Occipital lobe (tissue), 2 donors: ENCODE data around the genes PWWP2A, SLU7, PTTG1 and GABRA1.

DNA sequence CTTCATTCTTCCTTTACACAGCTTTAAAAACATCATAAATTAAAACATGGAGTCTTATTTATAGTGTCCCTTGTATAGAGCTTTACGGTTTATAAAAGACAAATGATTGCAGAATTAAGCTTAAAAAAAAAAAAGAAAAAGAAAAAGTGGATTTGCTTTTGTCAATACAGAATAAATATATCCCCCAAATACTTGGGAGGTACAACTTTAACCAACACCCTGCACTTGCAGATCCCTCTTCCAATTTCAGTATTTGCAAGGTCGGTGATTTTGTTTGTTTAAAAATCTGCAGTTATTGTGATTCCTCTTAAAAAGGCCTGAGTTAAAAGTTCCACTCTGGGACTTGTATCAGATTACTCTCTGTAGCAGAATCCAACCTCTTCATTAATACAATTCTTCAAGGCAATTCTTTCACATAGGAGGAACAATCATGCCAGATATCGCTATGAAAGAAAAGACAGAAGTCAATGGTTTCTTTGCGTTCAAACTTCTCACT is 401.0 kb downstream of the EBF1 start:
- RAMPAGE, long total RNA = no peak

- RAMPAGE, long total RNA = no peak
Observed at GRCh38 chr5:158748168-158748463, 351.6 kb downstream of the EBF1 start.

GRCh38 chr5:159053685-159054257 is 45.9 kb downstream of the EBF1 start:
- RAMPAGE, long total RNA = no peak

DNA sequence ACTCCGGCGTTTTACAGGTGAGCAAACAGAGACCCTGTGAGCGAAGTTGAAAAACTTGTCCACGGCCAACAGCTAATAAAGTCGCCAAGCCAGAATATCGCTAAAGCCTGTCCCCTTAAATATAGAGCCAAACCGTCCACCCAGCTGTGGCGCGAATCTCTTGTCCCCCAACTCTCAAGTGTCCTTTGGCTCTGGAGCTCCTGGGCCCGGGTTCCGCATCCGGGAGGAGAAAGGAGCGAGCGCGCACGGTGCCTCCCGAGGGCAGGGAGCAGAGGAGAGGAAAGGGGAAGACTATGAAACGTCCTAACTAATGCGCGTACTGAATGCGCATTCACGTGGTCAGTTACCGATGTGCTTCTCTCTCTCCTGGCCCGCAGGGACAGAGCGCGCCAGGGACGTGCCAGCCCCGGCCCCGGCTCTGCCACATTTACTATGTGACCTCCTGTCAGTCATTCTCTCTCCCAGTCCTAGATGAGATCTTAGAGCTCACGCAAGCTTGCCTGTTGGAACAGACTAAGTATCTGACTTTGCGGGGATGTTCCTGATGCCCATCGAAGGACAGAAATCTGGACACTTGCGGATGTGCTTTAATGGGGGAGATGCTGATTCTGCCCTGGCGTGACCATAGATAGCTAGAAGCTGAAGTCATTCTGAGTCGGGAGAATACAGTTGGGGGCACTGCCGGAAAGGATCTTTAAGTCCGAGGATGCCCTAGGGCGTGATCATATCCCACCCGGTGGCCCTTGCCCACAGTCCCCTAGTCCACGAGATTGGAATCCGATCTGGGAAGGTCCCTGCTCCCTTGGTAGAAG is 5.6 kb upstream of the EBF1 start:
- RAMPAGE, long total RNA = no peak

- RAMPAGE, long total RNA = no peak
Observed at GRCh38 chr5:159781602-159781916, 134.7 kb upstream of the ADRA1B start.

DNA sequence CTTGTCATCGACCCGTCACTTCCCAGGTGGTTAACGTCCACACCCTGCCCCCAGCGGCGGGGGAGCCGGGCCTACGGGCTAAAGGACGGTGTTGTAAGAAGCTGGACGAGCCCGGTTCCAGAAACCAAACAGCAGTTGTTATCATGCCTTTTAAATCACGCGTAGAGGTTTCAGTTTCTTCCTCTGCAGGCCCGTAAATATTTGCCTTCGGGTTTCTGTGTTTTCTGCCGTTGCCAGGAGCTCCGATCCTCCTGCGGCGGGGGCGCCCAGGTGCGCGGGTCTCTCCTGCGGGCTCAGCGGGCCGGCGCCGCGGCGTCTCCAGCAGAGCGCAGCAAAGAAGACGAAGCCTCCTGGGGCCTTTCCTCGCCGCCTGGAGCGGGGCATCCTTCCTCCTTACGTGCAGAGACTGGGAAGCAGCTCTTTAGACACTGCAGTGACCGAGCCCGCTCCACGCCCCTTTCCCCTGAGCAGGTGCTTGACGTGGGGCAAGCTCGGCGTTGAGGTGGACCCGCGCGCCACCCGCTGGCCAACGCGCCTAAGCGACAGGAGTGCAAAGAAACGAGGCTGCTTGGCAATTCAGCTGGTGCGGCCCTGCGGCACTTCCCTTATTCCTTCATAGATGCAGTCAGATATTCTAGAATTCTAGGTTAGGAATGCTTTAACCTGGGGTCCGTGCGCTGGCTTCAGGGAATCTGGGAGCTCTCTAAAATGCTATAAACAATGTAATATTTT is 21.7 kb upstream of the TTC1 start:
- RAMPAGE, long total RNA = no peak

DNA sequence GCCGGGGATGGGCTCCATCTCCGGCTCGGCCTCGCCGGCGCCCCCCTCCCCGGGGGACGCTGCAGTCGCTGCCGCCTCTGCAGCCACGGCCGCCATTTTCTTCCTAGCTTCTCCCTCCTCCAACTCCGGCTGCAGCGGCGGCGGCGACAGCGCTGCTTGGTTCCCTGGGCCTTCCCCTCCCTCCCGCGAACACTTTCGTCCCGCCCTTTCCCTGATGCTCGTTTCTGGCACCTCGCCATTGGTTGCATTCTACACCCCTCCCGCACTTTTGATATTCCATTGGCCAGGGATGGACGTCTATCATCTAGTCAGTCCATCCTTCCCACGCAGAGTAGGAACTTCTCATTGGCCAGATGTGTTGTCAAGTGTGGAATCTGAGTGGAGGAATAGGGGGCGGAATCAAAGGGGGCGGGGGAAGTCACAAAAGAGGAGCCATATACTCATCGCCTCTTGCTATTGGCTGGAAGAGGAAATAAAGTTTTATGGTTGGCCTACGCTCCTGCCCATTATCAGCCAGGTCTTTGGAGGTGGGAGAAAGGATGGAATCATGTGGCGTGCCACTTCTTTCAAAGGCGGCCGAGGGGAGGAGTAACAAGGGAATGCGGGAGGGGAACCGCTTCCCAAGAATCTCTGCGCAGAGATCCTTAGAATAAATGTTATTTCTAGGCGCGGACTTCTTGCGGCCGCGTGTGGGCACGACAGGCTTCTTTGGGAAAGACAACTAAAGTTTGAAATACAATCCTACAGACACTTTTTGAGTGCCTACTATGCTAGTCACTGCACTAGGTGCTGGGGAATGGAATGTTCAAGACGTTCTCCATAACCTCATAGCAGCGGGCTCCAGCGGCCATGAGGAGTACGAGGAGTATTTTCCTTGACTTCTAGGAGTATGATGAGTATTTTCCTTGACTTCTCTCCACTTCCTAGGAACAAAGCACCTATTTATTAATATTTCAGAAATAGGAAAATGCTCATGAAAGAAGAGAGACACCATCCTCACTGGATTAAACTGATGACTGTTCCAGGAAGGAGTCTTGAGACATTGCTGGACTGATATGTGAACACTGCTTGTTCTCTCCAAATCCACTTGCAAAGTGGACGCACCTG is at the start of gene PWWP2A:
Gene PWWP2A, minus strand, starts transcription at position 158 of the 1,107 bp plus-strand sequence.
- RAMPAGE, long total RNA = no peak

DNA sequence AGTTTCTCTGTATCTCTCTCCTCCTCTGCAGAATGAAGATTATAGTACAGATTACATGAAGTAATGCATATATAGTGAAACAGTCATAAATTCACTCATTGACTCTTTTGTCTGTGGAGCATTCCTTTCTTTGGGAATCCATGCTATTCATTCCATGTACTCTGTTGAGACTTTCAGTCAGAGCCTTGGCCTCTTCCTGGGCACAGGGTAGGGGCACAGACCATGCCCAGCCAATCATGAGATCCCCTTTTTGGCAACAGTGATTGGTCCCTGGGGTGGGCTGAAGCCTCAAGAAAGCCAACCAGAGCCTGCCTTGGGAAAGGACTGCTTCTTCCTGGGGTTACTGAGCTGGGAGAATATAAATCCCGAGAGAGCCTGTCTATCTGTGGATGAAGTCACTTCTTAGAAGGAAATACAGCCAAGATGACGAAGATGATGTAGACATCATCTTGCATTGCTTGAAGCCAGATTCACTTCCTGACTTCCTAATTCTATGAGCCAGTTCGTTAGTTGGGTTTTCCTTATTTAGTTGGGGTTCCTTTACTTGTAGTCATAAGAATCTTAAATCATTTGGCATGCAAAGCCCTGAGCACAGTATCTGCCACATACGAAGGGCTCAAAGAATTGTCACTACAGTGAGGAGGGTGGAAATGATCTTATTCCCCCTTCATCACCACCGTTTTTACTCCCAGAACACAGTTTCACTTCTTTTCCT is 50.0 kb upstream of the PWWP2A start:
- RAMPAGE, long total RNA = no peak

DNA sequence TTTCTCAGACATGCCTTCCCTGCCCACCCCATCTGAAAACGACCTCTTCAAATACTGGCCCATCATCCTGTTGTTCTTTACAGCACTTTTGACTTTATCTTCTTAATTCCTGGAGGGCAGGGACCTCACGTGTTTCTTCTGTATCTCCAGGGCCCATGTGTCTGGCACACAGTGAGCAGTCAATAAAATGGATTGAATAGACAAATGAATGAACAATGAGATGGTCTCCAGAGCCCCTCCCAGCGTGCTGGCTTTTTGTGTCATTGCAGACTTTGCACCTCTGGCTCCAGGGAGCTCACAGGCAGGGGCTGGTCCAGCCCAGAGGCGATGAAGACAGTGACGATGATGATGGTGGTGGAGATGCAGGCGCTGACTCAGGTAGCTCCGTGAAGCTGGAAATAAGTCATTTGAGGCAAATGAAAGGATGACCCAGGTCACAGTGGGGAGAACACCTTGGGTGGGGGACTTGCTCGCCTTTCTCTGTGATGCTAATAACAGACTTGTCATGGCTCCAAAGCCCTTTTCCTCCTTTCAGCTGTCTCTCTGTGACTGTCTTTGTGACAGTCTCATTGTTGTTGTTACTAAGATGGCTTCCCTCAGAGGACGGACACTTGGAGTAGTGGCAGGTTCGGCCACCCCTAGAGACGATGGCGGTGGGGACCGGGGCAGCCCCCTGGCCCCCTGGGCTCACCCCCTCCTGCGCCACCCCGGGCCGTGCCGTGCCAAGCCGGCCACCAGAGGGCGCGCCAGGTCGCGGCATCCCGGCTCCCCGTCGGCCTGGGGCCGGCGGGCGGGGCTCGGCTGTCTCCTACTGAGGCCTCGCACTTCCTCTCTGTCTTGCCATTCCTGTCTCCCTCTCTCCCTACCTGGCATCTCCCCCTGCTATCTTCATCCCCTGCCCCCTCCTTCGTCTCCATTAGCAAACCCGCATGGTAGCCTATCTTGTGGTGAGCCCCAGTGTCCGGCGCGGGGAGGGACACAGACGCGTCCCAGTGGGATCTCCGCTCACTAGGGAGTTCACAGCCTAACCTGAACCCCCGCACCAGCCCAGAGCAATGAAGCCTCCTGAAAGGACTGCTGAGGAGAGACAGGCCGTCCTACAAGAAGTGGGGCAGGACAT is 30.2 kb upstream of the FABP6 start:
- RAMPAGE, long total RNA = start-site peak on the plus strand centred at position 374 of the sequence, 10 bp wide, 39 and 35 reads in 2 replicates

DNA sequence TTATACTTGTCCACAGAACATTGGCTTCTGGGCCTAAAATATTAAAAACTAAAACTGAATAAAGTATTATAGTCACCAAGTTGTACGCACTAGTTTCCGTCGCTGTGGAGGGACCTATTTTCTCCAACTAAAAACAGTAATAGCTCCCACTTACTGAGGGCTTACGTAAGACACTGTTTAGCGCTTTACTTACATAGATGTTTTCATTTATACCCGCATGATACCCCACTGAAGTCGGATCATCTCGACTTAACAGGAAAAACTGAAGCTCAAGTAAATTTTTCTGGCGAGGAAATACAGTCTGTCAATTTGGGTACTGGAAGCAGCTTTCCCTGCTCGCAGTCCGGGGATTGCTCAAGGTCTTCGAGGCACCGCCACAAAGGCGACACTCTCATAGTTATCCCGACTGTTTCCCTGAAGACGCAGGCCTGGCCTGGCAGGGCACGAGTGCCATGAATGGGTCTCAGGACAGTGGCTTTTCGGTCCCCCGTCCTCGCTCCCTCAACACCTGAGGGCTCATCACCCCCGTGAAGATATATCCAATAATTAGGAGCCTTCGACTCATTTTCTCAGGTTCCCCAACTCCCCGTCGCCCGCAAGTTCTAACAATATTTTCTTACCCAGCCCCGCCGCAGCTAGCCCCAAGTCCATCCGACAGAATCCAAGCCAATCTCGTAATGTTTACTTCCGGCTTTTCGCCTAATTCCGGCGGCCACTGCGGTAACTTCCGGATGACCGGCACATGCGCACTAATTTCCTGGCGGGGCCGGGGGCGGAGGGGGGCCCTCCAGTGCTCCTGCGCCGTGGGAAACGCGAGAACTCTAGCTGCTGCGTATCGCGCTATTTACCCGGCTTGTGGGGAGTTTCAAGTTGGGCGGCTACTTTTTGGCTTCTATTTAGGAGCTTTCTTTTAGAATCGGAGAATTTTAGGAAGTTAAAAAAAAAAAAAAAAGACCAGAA is at the start of gene SLU7:
Gene SLU7, minus strand, starts transcription at position 679 of the 960 bp plus-strand sequence.
- RAMPAGE, long total RNA = start-site peak on the minus strand centred at position 677 of the sequence, 49 bp wide, 1,328 and 806 reads in 2 replicates

- RAMPAGE, long total RNA = start-site peak on the plus strand at chr5:160421854-160421880, 728 and 50 reads in 2 replicates
Observed at GRCh38 chr5:160421530-160422722, at the start of gene PTTG1. Gene PTTG1 (plus strand): TSS chr5:160421855.

DNA sequence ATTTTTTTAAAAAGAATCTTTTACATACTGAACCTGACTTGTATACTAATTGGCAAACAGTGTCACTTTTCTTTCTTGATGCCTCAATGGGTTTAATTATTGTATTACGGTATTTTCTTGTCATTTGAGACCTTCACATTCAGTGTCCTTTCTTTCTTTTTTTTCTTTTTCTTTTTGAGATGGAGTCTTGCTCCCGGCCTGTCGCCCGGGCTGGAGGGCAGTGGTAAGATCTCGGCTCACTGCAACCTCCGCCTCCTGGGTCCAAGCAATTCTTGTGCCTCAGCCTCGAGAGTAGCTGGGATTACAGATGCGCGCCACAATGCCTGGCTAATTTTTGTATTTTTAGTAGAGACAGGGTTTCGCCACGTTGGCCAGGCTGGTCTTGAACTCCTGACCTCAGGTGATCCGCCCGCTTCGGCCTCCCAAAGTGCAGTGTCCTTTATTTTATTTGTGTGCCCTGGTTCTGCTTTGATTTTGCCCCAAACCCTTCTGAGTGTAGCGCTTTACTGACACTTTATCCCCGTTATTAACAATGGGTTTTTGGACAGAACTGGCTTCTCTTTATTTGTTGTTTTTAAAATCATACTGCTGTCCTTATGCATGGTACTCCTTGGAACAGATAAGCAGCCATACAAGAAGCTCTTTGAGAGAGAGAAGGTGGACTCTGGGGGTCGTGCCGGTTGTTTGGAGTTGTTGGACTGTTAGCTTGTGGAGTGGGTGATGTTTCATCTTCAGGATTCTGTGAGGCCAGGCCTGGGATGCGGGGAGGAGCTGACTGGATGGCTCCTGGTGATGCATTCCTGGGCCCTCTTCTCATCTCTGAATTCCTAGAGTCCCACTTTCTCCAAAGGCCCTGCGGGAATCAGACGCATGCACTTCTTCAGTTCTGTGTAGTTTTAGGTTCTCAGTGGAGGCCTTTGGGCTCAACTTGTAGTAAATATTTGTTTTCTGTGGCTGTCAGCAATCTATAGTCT is 47.6 kb downstream of the PTTG1 start:
- RAMPAGE, long total RNA = no peak

- RAMPAGE, long total RNA = no peak
Observed at GRCh38 chr5:160694862-160695437, 157.1 kb downstream of the ATP10B start.

- RAMPAGE, long total RNA = start-site peak on the plus strand at chr5:161848118-161848309, 98 and 92 reads in 2 replicates
Observed at GRCh38 chr5:161847840-161848761, at the start of gene GABRA1. Gene GABRA1 (plus strand): TSS chr5:161848120.

DNA sequence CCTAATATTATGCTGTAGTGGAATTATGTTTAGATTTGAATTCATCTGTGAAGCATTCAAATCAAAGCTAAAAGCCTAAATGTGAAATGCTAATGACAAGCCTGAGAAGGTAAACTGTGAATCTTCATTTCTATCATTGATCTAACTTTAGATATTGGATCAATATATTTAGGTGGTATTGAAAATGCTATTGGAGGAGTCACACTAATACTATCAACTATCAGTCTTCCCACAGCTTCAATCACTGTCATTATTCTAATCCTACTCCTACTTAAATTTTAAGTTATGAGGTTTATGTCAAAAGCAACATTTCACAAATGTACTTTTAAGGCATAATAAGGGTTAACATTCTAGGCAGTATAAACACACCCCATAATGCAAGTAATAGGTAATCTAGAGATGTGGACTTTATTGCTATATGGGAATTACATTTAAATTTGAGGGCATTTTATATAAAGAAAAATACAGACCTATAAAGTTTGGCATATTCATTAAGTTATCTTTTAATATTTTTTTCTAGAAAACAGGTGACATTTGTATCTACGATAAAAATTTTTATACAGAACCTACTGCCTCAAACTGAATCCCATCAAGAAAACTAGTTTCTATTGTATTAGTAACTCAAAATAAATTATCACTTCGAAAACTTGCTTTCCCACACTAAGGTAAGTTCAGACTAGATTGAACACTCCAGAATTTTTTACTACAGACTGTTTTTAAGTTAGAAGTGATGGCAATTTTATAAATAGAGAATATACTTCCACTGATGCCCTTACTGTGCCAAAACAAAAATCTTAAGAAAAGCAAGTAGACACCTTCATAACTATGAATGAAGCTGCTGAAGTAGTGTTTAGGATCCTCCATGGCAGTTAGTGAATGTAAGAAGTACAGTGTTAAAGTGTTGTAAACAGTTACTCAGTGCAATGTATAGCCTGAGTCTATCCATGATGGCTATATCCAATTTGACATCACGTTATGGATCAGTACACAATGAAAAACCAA is 6.7 kb downstream of the CCNG1 start:
- RAMPAGE, long total RNA = no peak

- RAMPAGE, long total RNA = start-site peak on the plus strand at chr5:163503297-163503342, 30 and 155 reads in 2 replicates
Observed at GRCh38 chr5:163502943-163503736, 2.3 kb upstream of the MAT2B start.

- RAMPAGE, long total RNA = no peak
Observed at GRCh38 chr5:163506645-163507165, 1.3 kb downstream of the MAT2B start.

DNA sequence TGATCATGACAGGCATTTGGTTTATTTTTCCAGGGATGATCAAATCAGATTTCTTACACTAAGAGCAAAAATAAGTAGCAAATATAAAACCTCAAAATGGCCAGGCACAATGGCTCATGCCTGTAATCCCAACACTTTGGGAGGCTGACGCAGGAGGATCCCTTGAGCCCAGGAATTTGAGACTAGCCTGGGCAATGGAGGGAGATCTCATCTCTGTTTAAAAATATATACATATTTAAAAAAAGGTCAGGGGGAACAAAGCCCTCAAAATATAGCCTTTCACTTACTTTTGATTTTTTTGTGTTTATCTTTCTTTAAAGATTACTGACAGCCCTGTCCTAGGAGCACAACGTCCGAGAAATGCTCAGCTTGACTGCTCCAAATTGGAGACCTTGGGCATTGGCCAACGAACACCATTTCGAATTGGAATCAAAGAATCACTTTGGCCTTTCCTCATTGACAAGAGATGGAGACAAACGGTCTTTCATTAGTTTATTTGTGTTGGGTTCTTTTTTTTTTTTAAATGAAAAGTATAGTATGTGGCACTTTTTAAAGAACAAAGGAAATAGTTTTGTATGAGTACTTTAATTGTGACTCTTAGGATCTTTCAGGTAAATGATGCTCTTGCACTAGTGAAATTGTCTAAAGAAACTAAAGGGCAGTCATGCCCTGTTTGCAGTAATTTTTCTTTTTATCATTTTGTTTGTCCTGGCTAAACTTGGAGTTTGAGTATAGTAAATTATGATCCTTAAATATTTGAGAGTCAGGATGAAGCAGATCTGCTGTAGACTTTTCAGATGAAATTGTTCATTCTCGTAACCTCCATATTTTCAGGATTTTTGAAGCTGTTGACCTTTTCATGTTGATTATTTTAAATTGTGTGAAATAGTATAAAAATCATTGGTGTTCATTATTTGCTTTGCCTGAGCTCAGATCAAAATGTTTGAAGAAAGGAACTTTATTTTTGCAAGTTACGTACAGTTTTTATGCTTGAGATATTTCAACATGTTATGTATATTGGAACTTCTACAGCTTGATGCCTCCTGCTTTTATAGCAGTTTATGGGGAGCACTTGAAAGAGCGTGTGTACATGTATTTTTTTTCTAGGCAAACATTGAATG is 12.8 kb downstream of the MAT2B start:
- RAMPAGE, long total RNA = no peak

DNA sequence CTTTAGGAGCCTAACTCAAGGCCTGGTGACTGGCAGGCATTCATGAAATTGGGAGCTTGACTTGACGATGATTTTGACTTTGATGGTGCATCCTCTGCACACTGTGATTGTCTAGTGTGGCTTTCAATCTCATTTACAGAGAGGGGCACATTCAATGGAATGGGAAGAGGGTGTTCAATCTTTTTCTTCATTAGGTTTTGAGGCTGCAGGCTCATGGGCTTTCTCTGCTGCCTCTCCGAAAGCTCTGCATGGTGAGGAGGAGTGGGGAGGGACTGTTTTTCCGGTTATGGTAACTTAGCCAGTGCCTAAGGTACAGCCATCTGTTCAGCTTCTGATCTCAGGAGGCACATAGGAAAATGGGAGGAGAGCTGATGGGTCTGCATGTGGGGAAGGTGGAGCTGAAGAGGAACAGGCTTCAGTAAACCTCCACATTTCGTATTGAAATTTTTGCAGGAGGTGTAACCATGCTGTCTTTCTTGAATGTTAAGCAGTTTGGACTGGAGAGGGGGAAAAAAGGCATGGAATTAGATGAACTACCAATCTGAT is 292.2 kb downstream of the TENM2 start:
- RAMPAGE, long total RNA = no peak

- RAMPAGE, long total RNA = no peak
Observed at GRCh38 chr5:167803185-167803452, 488.3 kb upstream of the WWC1 start.